T-cell (primary cell): Measurements from ENCODE around the gene NOL6.

DNA sequence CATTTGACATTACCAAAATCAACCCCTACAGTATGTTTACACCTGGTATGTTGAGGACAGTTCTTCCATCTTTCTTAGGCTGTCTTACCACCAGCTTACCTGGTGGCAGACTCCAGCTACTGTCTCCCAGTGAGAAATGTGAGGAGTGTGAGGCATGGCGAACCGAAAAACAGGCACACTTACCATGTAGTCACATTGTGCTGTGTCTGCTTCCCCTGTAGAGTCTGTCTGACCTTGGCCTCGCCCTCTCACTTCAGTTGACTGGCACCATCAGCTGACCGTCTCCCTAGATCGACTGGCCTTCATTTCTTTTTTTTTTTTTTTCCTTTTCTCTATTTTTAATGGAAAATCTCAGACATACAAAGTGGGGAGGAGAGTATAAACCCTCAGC lies 4.9 kb downstream of the ACO1 start:
- PRO-cap, 7 experiments = no peak in any of the 7 experiments

- PRO-cap, 7 experiments = no peak in any of the 7 experiments
Measured at GRCh38 chr9:32523502-32524413, 2.2 kb downstream of the RIGI start.

GRCh38 chr9:32572197-32573010 lies 555 bp downstream of the NDUFB6 start:
- PRO-cap, 7 experiments = peak in 2 of 7 experiments; most common plus-strand start chr9:32572408 (in 1); most common minus-strand start chr9:32572379 (in 2)

DNA sequence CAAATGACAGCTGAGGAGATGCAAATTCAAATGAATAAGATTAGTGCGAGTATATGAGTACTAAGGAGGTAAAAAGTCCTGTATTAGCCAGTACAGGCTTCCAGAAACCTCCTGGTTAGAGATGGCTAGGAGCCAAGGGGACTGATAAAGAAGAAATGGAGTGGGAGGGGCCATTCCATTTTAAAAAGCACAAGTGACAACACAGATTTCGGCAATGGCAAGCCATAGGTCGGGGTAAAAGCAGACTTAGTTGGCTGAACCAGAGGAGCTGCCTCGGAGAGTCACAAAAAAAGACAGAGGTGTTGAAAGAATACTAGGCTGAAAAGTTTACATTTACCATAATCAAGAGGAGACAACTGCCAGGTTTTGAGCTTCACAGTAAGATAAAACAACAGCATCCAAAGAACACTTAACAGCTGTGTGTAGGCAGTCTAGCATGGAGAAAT lies 9.1 kb downstream of the APTX start:
- PRO-cap, 7 experiments = no peak in any of the 7 experiments

GRCh38 chr9:33019707-33020183 lies 5.3 kb upstream of the DNAJA1 start:
- PRO-cap, 7 experiments = no peak in any of the 7 experiments

DNA sequence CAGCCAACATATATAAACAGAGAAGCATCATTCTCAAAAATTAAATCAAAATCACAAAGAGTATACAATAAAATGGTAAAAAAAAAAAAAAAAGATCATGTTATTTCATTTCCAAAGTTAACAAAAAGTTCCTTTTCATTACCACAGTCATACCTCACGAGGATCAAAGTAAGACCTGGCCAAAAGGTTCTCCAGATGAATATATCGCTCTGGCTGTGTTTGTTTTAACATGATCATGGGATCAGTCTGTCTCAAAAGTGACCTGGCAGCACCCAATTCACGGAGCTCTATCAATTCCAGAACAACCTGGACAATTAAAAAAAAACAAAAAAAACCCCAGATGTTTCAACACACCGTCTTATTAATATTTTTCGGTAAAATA lies 4.9 kb downstream of the SMU1 start:
- PRO-cap, 7 experiments = no peak in any of the 7 experiments

DNA sequence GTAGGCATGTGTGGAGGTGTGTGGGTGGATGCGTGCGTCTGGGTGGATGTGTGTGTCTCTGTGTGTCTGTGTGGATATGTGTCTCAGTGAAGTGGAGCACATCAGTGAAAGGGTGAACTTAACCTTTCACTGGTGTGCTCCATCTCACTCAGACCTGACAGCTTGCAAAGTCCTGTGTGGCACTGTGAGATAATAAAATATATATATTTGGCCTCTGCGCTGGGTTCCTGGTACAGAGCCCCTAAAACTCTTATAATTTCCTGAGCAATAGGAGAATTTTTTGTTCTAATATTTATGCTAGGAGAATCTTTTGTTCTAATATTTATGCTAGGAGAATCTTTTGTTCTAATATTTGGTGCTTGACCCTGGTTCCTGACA lies 32.1 kb upstream of the SMU1 start:
- PRO-cap, 7 experiments = no peak in any of the 7 experiments

DNA sequence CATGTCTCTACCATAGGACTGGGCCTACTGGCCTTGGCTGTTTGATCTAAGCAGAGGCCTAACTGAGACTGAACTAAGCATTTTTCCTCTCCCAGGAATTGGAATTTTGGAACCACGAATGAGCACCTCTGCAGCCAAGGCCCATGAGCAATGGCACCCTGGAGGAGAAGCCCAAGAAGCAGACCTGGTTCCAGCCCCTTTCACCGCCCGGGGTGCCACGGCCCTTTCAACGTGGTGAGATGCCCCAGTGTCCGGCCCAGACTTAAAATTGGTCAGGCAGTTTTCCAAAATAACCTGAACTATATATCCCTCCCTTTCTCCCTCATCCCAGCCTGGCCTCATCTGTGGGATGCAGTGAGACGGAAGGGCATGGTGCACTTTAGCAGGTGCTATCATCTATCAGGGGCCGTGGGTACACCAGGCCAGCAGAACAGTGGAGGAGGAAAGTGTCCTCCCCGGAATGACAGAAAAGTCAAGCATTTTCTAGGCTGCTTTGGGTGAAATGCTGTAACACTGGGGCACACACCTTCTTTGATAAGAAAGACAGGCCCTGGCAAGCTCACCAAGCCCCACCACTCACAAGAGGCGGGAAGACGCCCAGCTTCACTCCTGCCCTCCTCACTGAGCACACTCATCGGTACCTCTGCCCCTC lies 43.4 kb downstream of the B4GALT1 start:
- PRO-cap, 7 experiments = no peak in any of the 7 experiments

DNA sequence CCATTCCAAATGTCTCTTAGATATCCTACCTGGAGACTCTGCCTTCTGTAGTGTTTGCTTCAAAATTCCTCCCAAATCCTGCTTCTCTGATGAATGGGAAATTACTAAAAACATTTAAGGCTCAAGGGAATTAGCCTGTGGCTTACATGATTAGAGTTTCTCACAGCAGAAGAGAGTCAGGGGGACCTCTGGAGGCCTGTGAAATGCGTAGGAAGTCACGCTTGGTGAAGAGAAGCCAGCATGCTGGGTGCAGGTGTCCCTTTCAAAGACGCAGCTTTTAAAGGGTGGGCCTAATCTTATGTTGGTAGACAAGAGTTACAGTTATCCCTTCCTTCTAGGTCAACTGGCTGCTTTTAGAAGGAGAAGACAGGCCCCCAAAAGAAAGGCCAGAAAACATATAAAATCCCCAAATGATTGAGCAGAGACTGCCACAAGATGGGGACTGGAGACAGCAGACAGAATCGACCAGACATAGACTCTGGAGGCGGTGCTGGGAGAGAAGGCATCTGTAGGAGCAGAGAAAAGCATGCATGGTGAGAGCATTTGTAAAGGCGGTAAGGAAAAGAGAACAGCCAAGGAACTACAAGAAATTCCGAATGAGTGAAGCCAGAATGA lies 42.3 kb downstream of the B4GALT1 start:
- PRO-cap, 7 experiments = no peak in any of the 7 experiments

DNA sequence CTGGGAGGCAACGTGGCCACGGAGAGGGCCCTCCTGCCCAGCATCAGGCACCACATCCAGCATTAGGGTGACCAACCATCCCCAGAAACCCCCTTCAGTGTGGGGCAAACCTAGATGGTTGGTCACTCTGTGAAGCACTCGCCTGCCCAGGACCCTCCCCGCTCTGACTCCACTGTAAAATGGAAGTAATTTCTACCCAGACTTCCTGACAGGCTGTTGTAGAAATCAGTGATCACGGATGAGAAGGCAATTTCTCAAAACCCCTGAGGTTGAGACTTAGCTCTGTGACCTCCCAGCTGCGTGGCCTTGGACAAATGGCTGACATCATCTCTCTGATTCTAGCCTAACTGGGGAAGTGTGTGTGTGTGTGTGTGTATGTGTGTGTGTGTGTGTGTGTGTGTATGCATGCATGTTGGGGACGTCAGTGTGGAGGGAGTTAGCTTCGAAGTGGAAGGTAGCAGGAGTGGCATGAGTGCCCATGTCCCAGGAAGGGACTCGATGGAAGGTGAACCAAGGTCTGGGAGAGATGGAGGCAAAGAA lies 31.5 kb downstream of the B4GALT1 start:
- PRO-cap, 7 experiments = no peak in any of the 7 experiments

- PRO-cap, 7 experiments = no peak in any of the 7 experiments
Measured at GRCh38 chr9:33136714-33137910, 30.0 kb downstream of the B4GALT1 start.

DNA sequence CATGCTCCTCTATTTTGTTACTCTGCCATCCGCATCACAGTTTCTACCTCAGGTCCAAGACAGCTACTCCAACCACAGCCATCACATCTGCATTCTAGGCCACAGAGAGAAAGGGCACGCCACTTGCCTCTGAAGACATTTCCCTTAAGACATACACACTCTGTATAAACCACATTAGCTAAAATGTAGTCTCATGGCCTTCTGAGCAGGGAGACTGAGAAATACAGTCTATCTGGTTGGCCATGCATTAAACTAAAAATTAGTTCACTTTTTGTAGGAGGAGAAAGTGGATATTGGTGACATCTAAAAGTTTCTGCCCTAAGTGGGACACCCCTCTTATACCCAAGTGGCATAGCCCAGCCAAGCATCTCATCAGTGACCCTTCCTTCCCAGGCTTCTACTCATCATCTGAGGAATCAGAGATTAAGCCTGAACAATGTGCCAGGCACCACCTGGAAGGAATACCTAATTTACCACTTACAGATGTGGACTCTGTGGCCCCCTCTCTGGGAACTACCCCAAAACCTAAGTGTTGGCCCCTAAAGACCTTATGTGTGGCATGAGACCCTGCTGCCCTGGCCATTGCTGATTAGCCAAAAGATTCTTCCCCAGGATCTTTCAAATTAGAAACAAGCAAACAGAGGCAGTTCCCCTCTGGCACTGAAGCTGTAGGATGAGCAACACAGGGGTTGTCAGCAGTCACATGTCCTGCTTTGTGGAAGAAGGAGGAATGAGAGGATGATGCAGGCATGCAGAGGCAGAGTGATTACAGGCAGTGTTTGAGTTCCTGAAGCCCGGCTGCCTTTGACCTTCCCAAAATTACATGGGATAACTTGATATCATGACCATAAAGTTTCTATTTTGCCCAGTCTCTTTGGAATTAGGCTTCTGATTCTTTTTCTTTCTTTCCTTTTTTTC lies 10.4 kb downstream of the SPINK4 start:
- PRO-cap, 7 experiments = no peak in any of the 7 experiments

DNA sequence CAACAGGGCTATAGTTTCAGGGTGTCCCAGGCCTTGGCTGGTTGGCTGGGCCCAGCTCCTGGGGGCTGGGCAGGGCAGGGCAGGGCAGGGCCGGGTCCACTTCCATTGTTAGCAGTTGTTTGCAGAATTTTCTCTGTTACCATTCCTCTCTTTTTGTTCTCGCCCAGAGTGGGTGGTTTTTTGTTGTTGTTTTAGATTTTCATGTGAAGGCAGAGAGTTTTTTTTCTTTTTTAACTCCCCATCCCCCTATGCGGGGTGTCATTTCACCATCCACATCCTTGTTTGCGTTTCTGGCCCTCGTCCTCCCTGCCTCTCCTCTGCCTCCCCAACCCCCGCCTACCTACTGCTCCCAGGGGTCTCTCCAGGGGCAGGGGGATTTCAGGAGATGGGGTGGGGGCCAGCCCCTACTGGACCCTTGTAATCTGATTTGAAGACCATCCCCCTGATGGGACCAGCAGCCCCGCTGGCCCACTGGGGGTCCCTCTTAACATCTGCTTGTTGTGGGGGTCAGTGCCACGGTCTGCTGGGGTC lies 1.8 kb upstream of the NFX1 start:
- PRO-cap, 7 experiments = peak in 3 of 7 experiments; most common plus-strand start position 269 of the sequence (in 2)

DNA sequence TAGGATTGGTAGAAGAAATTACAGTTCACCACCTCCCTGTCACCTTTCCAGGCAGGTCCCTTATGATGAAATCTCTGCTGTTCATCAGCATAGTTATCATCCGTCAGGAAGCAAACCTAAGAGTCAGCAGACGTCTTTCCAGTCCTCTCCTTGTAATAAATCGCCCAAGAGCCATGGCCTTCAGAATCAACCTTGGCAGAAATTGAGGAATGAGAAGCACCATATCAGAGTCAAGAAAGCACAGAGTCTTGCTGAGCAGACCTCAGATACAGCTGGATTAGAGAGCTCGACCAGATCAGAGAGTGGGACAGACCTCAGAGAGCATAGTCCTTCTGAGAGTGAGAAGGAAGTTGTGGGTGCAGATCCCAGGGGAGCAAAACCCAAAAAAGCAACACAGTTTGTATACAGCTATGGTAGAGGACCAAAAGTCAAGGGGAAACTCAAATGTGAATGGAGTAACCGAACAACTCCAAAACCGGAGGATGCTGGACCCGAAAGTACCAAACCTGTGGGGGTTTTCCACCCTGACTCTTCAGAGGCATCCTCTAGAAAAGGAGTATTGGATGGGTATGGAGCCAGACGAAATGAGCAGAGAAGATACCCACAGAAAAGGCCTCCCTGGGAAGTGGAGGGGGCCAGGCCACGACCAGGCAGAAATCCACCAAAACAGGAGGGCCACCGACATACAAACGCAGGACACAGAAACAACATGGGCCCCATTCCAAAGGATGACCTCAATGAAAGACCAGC lies 4.4 kb downstream of the NFX1 start:
- PRO-cap, 7 experiments = no peak in any of the 7 experiments

DNA sequence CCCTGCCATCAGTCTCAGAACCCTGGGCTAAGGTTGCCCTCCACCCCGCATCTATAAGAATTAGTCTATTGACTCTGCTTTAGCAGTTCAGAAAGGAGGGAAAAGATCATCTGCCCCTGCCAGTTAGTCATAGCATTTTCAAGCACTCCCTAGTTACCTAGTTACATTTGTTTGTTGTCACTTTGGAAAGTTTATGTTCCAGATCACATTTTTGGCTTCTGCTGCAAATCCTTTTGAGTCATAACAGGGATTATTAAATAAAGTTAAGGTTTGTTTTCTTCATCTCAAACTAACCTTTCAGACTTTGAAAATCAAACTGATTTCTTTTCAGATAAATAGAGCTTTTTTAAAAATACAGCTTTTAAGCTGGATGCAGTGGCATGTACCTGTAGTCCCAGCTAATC lies 52.0 kb downstream of the AQP7 start:
- PRO-cap, 7 experiments = no peak in any of the 7 experiments

DNA sequence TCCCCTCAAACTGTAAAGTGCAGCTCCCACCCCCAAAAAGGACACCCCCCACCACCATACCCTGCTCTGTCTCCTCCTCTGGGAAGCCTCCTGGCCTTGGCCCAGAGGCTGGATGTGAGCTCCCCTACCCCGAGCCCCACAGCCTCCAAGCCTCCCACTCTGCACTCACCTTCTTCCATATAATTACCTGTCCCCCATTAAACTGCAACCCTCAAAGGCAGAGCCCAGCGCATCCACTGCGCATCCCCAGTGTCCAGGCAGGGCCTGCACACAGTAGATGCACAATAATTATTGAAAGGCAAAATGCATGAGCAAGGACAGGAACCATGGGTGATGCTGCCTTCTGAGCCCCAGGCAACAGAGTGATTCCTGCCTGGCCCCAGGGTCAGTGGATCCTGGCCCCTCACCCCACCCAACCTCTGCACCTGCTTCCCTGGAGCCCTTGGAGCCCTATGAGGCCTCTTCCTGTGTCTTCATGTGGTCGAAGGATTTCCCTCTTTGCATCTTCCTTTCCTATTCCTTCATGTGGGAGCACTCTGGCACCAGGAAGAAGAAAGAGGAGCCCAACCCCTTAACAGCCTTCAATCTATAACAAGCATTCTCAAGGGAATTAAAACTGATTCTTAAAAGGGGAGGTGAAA lies 18.5 kb downstream of the AQP7 start:
- PRO-cap, 7 experiments = no peak in any of the 7 experiments

GRCh38 chr9:33403851-33404495 lies 1.6 kb upstream of the AQP7 start:
- PRO-cap, 7 experiments = no peak in any of the 7 experiments

- PRO-cap, 7 experiments = peak in 4 of 7 experiments; most common plus-strand start chr9:33445791 (in 2); most common minus-strand start chr9:33445672 (in 1)
Measured at GRCh38 chr9:33445091-33446058, 2.0 kb downstream of the AQP3 start.

DNA sequence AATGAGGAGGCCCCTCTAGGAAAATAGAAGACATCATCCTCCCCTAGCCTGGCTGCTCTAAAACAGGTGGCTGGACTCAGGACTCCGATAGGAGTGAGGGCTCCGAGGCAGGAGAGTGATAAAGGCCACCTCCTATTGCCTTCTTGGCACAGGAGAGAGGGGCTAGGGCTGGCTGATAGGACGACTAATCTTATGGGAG lies 1.4 kb downstream of the AQP3 start:
- PRO-cap, 7 experiments = no peak in any of the 7 experiments

DNA sequence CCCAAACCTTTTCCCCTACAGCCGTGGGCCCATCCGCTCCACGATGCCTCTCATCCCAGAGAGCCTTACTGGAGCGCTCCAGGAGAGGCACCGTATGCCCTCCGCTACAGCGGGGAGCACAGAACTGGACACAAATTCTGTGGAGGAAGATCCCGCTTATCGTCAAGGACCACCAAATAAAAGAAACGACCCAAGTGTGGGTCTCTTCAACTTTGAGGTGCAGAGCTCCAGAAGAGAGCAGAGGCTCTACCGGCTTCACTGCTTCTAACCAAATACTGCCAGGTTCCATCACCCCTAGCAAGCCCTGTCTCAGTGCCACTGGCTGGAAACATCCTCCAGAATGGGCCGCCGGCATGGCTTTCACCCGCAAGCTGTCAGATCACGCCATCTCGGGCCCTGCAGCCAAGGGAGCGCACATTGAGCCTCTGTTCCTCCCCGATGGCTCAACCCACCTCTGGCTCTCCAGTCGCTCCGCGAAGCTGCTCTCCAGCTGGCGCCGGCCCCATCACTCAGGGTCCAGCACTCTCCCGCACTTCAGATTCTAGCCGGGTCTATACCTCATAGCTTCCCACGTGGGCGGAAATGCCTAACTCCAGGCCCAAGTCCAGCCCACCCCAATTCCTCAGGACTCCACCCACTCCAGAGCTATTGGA lies at the start of gene NOL6:
Gene NOL6 (minus strand): TSS at position 588 of the 653 bp plus-strand sequence.
- PRO-cap, 7 experiments = peak in 7 of 7 experiments; most common minus-strand start position 558 of the sequence (in 3)